ENCODE results near the genes SUN2, APOBEC3A and APOBEC3H.

- RRBS: no CpG with 5 or more reads among the region's 9 CpGs
These were observed 732 bp downstream of the DMC1 start for GRCh38 chr22:38569305-38569596.

- RRBS: no CpG with 5 or more reads among the region's 7 CpGs
These were observed 10.9 kb downstream of the SUN2 start for GRCh38 chr22:38744790-38745336.

- RRBS: under 1% methylated on average over 69 of the region's 107 CpGs
These were observed at the start of gene SUN2 for GRCh38 chr22:38755696-38756698. Gene SUN2, minus strand, starts transcription at chr22:38755998.

DNA sequence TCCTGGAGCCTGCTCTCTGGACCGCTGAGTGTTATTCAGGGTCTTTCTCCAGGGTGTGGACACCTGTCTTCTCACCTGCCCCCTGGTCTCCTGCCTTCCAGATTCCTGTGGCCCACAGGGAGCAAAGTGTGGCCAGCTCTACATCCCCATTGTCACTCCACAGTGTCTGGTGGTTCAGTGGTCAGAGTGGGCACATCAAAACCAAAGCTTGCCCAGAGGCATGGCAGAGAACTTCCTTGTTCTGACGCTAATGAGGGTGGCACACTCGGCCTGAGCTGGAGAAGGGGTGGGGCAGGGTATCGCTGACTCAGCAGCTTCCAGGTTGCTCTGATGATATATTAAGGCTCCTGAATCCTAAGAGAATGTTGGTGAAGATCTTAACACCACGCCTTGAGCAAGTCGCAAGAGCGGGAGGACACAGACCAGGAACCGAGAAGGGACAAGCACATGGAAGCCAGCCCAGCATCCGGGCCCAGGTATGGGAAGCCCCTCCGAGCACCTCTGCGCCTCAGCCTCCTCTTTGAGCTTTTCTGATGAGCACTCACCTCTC is at the start of gene APOBEC3A:
APOBEC3A (plus strand) TSS at position 365 of the 550 bp plus-strand sequence.
- RRBS: no CpG with 5 or more reads among the region's 11 CpGs

DNA sequence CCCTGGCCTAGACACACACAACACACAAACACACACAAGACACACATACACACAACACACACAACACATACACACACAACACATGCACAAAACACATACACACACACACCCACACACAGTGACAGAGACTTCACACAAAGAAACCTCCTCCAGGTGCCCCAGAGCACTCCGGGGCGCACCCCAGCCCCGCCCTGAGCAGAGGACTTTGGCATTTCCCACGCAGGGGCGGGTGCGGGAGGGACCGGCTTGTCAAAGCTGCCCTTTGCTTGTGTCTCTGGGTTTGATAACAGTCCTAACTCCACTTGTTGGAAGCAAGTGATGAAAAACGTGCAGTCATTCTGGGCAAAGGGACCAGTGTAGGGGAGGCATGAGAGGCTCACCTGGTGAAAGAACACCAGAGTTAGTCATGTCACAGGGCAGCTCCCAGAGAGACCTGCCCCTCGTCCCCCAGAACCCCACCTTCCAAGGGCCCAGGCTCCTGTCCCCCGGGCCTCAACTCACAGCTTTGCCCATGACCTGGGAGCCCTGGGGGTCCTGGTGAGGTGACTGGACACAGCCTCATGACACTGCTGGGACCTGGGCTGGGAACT is 6.6 kb downstream of the APOBEC3A start:
- RRBS: 81% methylated on average over 7 of the region's 10 CpGs

- RRBS: no CpG with 5 or more reads among the region's 6 CpGs
These were observed at the start of gene APOBEC3H for GRCh38 chr22:39097011-39097645. Gene APOBEC3H, plus strand, starts transcription at chr22:39097244.

GRCh38 chr22:39150690-39151203 is 1.7 kb downstream of the CBX7 start:
- RRBS: no CpG with 5 or more reads among the region's 8 CpGs

DNA sequence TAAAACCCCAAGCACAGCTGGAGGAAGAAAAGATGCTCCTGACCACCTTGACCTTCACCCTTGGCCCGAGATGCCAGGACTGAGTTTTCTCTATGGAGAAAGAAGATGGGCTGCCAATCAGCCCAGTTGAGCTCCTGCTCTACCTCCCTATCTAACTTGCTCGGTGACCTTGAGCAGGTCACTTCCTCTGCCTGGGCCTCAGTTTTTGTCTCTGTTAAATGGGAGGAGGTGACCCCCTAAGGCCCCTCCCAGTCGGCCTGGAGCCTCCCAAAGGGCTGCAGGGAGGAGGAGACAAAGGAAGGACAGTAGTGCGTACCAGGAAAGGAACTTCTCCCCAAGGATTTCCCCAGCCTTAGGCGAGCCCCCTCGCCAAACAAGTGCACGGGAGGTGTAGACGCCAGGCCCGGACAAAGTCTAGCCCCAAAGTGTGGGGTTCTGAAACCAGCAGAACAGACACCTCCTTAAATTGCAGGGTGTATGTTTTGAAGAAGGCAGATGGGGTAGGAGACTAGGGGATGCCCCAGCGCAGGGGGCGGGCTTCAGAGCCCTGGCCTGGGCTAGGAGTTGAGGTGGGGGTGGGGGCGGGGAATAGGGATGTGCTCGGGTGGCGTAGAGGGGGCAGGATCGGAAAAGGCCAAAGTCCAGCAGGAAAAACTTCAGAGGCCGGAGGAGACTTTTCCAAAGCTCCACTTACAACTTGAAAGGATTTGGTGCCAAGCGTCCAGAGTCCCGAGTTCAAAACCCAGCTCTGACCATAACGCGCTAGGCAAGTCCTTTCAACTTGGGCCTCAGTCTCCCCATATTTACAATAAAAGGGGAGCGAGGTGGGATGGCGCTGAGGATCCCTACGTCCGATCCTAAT is 971 bp downstream of the CBX7 start:
- RRBS: no CpG with 5 or more reads among the region's 24 CpGs

GRCh38 chr22:39179395-39179885 is 27.0 kb upstream of the CBX7 start:
- RRBS: no CpG with 5 or more reads among the region's 8 CpGs

GRCh38 chr22:39311474-39311932 is 7.9 kb downstream of the RPL3 start:
- RRBS: no CpG with 5 or more reads among the region's 18 CpGs

- RRBS: no CpG with 5 or more reads among the region's 2 CpGs
These were observed 6.8 kb downstream of the RPL3 start for GRCh38 chr22:39312698-39313030.

DNA sequence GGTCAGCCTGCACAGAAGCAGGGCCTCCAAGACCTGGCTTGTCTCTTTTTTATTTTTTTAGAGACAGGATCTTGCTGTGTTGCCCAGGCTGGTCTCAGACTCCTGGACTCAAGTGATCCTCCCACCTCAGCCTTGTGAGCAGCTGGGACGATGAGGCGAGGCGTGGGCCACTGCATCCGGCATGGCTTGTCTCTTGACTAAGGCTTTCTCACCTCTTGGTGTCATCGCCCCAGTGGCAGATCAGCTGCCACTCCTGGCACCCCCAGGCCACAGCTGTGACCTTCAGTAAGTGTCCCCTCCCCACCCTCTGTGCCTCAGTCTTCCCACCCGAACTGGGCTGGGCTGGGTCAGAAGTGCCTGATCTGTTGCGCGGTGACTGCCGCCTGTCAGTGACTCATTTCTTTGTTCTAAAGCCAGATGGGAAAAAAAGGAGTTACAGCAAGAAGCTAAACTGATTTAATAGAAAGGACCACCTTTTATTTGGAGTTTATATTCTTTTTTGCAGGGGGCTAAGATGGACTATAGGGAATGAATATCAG is 3.6 kb downstream of the SYNGR1 start:
- RRBS: no CpG with 5 or more reads among the region's 9 CpGs

DNA sequence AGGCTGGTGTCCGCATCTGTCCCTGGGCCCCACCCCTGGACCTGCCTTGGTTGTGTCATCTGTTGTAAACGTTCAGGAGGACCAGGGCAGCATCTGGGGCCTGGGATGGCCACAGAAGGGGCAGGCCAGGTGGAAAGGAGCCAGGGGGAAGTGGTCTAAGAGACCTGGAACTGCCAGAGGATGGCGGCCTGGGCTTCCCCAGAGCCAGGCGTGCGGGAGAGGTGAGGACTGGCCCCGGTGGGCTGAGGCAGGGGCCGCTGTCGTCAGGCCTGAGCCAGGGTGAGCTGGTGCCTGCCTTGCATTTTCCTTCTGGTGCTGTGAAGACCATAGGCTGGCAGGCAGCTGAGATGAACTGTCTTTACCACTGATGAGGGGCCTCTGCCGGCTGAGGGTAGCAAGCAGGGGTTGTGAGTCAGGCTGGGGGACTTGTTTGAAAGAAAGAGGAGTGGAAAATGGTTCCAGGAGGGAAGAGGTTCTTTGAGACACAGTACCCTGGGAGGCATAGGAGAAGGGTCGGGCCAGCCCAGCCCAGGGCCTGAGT is 26.0 kb upstream of the MGAT3 start:
- RRBS: no CpG with 5 or more reads among the region's 10 CpGs

- RRBS: under 1% methylated on average over 7 of the region's 45 CpGs
These were observed 577 bp downstream of the MIEF1 start for GRCh38 chr22:39502457-39503276.

- RRBS: no CpG with 5 or more reads among the region's 5 CpGs
These were observed 5.5 kb downstream of the RPS19BP1 start for GRCh38 chr22:39527015-39527479.

DNA sequence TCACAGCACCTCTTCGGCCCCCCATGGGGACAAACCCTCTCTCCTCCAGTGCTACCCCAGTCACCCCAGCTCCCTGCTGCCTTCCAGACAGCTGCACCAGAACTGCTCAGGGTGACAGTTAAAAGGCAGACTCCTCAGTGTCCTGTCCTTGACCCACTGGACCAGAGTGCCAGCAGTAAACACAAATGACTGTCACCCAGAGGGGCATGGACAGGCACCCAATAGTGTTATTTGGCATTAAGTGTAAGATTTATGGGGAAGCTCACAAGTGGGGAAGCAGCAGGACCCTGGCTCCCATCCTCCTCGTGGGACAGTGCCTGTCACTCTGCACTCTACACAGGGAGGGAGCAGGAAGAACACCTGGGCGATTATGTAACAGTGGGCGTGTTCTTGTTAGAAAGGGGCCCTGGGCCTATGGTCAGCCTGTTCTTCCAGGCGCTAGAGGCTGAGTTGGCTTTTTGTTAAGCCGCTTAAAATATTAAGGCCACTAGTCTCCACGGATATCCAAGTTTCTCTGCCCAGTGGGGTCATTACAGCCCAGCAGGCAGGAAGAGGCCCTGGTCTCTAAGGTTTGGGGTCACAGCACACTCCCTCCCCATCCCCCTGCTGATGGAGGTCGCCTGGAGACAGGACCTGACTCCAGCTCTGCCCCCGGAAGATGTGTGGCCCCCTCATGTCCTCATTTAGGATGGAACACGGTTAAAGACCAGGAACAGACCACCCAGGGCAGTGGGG is 4.9 kb downstream of the RPS19BP1 start:
- RRBS: no CpG with 5 or more reads among the region's 10 CpGs

DNA sequence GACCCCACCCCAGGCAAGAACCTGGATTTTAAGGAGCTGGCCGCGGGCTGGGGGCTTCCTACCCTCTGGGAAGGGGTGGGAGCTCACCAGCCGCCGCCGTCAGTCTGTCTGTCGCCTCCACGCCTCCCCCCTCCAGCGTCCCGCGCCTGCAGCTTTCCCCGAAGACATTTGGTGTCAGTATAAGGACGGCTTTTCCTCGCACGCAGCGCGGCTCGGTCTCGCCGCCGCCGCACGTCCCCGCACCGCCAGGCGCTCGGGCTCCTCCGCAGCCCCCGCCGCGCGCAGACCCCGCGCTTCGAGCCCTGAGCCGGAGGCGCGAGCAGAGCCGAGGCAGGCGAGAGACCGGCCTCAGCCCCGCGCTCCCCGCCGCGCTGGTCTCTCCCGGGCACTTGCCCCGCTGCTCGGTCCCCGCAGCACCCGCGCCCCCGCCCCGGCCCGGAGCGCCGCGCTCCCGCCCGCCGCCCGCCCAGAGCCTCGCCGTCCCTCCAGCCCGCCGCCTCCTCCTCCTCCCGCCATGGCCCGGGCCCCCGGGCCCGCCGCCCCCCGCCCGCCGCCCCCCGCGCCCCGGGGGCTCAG is 13.1 kb upstream of the CACNA1I start:
- RRBS: 5% methylated on average over 35 of the region's 76 CpGs

GRCh38 chr22:39558177-39558976 is 12.2 kb upstream of the CACNA1I start:
- RRBS: 34% methylated on average over 22 of the region's 43 CpGs

- RRBS: 27% methylated on average over 5 of the region's 43 CpGs
These were observed 91.3 kb downstream of the CACNA1I start for GRCh38 chr22:39661845-39662275.

DNA sequence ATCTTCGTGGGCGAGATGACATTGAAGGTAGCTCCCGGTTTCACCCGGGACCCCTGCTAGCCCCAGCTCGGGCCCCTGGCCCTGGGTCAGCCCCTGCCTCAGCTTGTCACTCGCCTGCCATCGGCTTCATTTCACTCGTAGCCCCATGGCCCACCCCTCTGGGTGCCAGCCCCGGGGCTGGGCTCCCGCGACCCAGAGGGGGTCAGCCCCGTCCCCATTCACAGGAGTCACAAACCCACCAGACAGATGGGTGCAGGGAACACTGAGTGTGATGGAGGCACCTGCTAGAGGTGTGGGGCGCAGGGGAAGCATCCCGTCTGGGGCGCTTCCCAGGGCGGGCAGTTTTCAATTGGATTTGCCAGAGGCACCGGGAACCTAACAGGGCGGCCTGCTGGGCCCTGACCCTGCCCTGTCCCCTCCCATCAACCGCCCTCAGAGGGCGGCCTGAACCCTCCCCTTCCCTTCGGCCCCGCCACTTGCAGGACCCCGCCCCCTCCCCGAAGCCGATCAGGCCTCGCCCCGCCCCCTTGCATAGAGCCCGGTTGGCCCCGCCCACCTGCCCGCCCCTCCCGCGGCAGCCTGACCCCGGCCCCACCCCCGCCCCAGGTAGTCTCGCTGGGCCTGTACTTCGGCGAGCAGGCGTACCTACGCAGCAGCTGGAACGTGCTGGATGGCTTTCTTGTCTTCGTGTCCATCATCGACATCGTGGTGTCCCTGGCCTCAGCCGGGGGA is 93.7 kb downstream of the CACNA1I start:
- RRBS: 1% methylated on average over 6 of the region's 44 CpGs